Measurements from ENCODE around the gene WARS1.

DNA sequence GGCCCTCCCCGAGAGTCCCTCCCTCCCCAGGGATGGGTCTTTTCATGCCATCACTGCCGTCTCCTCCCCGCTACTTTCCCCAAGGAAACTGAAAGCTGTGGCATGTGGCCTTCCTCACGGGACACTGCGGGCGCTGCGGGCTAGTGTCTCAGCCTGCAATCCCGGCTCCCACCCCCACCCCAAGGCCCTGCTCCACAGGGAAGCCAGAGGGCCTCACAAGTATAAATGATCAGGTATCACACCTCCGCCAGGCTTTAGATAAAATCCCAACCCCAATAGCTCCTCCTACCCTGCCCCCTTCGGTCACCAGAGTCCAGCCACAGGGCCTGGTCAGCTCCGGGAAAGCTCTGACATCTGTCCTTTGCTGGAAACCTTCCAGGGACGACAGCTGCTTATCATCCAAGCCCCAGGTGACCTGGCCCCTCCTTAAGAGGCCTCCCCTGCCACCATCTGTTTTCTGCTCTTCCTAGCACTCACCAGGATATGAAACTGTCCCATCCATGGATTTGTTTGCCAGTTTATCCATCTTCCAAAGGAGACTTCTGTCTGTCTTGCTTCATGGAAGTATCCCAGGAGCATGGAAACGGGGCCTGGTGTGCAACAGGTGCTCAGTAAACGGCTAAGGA is 31.7 kb downstream of the CCDC85C start:
- RRBS: no CpG with 5 or more reads among the region's 14 CpGs

DNA sequence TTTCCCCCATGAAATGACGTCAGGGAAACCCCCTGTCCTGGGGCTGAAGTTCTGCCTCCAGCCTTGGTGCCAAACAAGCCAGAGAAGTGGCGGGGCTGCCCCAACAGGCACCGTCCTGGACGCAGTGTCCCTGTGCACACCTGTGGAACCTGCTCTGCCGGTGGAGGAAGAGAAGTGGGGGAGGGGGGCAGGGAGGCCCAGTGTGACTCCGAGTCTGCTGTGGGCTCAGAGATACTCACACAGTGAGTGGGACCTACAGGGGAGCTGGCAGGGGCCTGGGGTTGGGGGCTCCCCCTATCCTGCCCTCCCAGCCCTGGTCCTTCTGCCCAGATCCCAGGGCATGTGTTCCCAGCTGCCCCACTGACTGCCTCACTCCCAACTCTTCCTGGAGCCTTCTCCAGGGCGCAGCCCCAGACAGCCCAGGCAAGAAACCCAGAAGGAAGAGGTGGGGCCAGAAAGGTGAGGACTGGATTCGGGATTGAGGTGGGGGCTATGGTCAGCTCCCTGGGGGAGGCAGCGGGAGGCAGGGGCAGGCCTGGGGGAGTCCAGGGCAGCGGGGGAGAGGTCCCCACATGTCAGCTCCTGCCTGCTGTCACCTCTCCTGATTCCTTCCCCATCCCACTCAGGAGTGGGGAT is 24.7 kb downstream of the CCDC85C start:
- RRBS: no CpG with 5 or more reads among the region's 10 CpGs

DNA sequence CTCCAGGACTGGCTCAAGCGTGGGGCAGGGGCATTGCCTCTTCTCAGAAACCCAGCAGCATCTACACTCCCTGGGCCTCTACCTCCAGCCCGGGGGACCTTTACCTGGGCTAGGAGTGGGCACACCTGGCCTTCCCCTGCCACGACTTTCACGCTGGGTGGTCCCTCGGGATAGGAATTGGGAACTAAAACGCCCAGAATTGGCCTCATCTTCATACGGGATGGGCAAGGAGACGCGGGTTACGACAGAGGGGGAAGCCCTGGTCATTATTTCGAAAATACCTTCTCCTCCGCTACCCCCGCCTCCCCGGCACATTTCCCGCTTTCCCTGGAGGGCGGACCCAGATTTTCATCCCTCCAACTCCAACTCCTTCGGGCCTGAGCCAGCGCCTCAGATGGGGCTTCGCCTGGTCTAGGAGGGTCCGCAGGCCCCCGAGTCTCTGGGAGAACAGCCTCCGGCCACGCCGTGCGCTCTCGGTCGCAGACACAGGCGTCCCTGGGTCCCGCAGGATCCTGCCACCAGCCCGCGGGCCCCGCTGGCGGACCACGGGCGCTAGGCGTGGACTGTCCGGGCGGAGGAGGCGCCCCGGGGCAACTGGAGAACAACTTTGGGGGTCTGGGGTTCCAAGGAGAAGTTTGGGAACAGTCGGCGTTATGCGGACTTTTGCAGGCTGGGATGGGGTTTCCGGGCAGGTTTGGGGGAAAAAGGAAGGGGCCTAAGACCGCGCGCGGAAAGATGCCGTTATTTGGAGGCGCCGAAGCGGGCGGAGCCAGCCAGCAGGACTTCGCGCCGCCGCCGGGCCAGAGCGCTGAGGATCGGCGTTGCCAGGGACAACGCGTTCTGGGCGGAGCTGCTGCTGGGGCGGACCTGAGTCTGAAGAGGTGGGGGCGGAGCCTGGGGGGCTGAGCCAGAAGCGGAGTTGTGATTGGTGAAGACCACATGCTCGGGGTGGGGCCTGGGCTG is 642 bp upstream of the CYP46A1 start:
- RRBS: 6% methylated on average over 3 of the region's 68 CpGs

DNA sequence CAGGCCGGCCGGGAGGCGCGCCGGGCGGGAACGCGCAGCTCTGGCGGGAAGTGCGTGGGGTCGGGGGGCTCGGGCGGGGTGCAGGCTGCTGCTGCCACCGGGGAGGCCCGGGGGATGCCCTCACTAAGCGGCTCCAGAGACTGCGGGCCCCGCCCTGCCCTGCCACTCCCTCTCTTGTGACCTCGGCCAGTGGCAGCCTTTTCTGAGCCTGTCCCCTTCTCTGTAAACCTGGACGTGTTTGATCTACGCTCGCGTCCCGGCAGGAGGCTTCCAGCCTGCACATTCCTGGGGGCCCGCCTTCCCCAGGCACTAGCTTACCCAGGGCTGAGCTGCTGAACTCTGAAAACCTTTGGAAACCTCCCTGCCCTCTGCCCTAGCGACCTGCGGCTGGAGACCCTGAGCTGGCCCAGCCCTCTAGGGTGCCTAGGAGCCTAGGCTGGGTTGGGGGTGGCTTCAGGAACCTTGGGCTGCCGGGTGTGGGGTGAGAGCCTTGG is 46.4 kb downstream of the CYP46A1 start:
- RRBS: 6% methylated on average over 9 of the region's 28 CpGs

GRCh38 chr14:100067469-100068391 is 2.5 kb downstream of the EVL start:
- RRBS: no CpG with 5 or more reads among the region's 13 CpGs

- RRBS: no CpG with 5 or more reads among the region's 15 CpGs
Measured at GRCh38 chr14:100068392-100069121, 3.3 kb downstream of the EVL start.

GRCh38 chr14:100144095-100144825 is 15.2 kb downstream of the DEGS2 start:
- RRBS: 92% methylated on average over 4 of the region's 26 CpGs

DNA sequence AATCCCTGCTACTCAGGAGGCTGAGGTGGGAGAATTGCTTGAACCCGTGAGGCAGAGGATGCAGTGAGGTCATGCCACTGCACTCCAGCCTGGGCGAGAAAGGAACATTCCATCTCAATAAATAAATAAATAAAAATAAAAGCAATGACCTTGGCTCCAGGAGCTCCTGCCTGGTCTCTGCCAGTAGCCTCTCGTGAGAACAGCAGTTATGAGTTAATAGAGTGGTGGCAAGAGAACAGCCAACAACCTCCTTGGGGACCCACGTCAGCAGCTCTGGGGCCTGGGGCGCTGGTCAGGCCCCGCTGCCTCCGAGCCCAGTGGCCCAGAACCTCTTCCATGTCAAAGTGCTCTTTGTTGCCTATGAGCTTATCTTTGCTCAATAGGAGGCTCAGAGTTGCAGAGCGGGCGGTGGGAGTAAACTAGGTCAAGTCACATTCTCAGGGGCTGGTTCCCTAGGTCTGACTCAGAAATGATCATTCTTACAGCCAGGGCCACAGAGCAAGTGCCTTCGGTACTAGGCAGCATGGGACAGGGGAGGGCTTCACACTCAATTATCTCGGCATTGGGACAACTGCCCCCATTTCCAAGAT is 12.2 kb downstream of the SLC25A29 start:
- RRBS: no CpG with 5 or more reads among the region's 11 CpGs

DNA sequence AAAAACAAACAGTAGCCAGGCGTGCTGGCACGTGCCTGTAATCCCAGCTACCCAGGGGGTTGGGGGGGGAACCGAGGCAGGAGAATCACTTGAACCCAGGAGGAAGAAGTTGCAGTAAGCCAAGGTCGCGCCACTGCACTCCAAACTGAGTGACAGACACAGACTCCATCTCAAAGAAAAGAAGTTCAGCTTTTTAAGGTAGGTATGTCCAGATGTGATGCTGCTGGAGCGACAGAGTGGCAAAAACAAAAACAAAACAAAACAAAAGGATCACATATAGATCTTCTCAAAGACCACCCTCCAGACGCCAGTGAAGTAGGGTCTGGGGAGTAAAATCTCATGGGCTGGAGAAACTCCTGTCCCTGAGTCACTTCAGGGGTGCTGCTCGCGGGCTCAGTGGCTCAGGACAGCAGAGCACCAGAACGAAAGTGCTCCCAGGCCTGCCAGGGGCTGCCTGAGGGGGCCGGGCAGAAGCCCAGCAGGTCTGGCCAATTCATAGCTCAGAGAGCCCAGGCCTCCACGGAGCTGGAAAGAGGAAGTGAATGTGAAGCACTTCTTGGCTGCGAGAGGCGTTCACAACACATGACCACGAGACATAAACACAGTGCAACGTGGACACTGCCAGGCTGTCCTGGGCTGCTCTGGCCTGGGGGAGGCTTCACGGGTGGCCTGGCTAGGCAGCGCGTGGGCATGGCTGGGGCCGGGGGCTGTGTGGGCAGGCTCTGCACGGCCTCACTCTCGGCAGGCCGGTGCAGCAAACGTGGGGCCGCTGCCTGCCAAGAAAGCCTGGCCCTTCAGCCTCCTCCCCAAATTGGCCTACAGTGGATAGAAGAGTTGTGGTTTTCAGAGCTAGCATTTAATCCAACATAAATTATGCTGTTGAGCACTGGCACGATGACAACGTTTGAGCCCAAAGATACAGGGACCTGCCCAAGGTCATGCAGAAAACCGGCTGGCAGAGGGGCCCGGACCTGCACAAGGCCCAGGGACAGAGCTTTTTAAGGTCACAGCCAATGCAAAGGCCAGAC is 9.0 kb downstream of the SLC25A29 start:
- RRBS: 19% methylated on average over 4 of the region's 29 CpGs

- RRBS: no CpG with 5 or more reads among the region's 23 CpGs
Measured at GRCh38 chr14:100374885-100375887, at the start of gene WARS1. Gene WARS1 (minus strand): TSS chr14:100375347.

DNA sequence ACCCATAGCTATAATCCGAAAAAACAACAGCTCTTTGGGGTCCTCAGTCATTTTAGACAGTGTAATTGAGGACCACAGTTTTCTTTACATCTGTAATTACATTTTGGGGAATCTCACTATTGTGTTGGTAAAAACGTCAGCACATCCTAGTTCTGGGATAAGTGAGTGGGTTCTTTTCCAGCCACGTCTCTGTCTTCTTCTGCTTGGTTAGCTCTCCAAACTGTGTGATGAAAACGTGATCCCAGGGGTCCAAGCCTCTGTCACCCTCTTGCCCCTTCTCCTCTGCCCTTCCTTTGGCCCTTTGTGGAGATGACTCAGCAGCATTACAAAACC is 15.9 kb downstream of the WDR25 start:
- RRBS: no CpG with 5 or more reads among the region's 4 CpGs

- RRBS: no CpG with 5 or more reads among the region's 4 CpGs
Measured at GRCh38 chr14:100440853-100441318, 64.6 kb downstream of the WDR25 start.

DNA sequence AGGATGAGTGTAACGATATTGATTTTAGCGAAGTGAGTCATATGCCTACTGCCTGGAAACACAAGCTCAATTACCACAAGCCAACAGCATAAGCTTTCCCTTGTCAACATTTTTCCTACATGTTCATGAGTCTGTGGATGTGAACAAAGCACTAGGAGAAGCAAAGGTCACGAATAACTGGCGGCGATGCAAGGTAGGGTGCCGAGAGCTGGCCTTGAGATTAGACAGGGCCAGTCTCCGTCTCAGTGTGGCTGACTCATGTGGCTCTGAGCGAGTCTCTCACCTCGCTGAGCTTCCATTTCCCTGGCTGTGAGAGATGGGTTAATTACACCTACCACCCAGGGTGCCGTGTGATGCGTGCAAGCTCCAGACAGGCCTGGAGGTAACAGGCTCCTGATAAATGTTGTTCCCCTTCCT is 100.1 kb downstream of the WDR25 start:
- RRBS: no CpG with 5 or more reads among the region's 11 CpGs

GRCh38 chr14:100669283-100670021 is 57.2 kb upstream of the DLK1 start:
- RRBS: no CpG with 5 or more reads among the region's 20 CpGs

GRCh38 chr14:100676063-100676678 is 50.5 kb upstream of the DLK1 start:
- RRBS: no CpG with 5 or more reads among the region's 14 CpGs

- RRBS: no CpG with 5 or more reads among the region's 13 CpGs
Measured at GRCh38 chr14:100708035-100708725, 18.5 kb upstream of the DLK1 start.

DNA sequence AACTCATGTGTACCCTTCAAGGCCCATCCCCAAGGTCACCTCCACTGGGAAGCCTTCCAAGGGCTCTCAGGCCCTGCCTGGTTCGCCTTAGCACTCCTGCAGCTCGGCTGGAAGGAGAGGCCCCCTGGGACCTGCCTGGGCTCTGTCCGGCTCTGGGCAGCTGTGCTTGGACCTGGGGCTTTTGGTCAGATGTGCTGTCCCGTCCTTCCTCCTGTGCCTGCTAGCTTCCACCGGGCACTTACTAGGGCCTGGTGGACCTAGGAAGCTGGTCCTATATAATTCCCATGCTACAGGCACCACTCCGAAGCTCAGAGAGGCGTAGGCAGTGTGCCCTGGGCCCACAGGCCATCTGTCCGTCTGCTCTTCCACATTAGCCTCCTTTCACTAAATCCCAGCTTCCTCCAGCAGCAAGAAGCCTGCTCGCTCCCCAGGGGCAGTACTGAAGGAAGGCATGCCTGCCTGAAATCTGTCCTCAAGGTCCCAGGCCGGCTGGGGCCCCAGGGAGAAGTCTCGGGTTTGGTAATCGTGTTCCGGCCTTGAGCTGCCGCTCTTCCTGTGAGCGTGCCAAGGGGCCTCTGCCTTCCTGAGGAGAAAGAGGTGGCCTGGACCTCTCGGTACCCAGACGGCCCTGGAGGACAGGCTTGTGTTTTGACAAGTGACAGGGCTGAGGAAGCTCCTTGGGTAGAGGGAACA is 15.3 kb upstream of the DLK1 start:
- RRBS: 82% methylated on average over 3 of the region's 17 CpGs

- RRBS: no CpG with 5 or more reads among the region's 30 CpGs
Measured at GRCh38 chr14:100839872-100841039, 63.3 kb downstream of the RTL1 start.

GRCh38 chr14:100860477-100861355 is 42.8 kb downstream of the RTL1 start:
- RRBS: no CpG with 5 or more reads among the region's 25 CpGs

DNA sequence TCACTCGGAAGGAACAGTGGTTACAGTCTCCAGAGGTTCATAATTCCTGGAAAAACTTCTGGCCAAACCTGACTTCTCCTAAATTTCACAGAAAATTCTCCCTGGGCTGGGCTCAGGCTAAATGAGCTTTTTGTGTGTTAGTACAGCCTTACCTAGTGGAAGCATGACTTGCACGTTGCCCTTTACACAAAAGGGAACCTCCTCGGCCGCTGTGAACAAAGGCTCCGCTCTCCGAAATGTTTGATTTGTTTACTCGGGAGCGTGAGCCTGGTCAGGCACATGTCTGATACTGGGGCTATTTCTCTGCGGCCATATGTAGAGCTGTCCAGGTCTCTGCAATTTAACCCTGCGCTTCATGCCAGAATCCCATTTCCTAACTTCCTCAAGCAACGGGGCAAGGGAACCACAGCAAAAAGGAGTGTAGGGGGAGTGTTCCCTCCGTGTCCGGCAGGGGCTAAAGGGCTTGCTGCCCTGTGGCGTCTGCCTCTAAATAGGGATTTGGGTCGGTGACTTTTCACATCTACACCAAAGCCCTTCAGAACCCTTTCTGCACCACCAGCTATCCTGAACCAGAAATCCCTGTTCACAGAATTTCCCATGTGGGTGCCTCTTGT is 3.2 kb downstream of the RTL1 start:
- RRBS: no CpG with 5 or more reads among the region's 15 CpGs

All from iris pigment epithelial cell (primary cell).